Skin of body (tissue), 2 donors: Measurements from ENCODE around the gene NETO2.

DNA sequence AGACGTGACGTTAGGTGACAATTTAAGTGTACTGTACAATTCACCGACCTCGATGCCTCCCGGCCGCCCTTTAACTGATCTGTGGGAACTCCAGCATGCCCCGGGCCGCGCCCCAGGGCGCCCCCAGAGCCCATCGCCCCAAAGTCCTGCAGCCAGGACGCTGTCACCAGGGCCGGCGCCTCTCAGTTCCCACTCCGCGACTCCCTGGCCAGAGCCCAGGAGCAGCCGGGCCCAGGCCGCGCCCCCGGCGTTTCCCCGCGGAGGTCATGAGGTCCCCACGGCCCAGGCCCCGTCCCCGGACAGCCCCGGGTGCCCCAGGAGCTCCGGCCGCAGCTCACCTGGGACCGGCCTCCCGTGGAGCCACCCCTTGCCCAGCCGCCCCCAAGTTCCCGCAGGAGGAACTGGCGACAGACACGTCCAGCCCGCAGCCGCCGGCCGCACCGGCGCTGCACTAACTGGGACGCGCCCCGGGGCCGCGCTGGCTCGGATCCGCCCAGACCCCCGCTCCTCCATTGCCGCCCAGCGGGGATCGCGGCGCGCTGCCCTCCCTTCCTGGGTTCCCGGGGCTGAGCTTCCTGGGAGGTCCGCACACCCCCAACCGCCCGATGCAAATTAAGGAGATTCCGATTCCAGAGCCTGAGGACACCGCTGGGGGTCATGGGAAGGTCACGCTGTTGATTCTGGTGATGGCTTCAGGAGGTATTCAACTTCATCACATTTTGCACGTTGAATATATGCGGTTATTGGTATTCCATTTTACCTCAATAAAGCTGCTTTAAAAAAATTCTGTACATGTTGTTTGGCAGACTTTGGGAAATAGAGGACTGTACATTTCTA lies 9.8 kb downstream of the AHSP start:
- RAMPAGE, long total RNA: no peak

- RAMPAGE, long total RNA: no peak
Observed at GRCh38 chr16:31711273-31711848, 1.7 kb upstream of the KRBOX5 start.

DNA sequence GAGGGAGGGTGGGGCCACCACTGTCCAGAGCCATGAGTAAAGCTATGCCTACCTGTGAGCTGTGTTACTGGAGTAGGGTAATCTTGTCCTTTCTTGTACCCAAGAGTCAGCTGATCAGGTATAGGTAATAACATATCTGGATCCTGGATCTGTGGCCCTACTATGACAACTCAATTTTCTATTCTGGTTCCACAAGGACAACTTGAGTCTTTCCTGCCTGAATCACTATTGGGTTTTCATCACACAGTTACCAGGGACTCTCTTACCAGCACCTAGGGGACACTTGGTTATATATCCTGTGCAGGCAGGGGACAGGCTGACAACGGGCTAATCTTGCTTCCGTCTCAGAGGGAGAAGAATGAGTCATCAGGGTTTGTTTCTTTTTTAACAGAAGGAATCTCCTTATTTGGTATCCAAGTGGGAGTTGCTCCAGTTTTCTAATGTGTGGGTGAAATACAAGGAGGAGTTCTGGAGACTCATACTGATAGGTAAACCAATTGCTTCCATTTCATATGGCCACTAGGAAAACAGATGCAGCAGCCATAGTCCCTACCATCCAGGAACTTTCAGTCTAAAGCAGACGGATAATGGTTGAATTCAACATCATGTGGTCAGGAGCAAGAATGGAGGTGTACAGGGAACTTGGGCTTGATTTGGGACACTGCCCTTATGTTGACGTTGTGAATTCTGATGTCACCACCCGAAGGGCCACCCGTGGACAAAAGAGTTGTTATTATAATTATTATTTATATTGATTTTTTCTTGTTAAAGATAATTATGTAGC lies 6.9 kb downstream of the ZNF267 start:
- RAMPAGE, long total RNA: no peak

GRCh38 chr16:32868311-32868662 lies 192.3 kb upstream of the TP53TG3 start:
- RAMPAGE, long total RNA: no peak

DNA sequence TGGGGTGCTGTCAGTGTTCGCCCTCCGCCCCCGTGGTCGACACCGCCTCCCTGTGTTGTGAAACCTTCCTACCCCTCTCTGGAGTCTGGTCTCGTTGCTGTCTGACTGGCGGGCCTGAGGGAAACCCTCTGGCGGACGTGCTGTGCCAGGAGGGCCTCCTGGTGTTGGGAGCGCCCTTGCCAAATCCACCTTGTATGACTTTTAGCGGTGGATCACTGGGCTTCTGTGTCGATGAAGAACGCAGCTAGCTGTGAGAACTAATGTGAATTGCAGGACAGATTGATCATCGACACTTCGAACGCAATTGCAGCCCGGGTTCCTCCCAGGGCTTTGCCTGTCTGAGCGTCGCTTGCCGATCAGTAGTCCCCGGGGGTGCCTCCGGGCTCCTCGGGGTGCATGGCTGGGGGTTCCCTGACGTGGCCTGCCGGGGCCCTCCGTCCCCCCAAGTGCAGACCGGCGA lies 703.4 kb downstream of the TP53TG3F start:
- RAMPAGE, long total RNA: no peak

DNA sequence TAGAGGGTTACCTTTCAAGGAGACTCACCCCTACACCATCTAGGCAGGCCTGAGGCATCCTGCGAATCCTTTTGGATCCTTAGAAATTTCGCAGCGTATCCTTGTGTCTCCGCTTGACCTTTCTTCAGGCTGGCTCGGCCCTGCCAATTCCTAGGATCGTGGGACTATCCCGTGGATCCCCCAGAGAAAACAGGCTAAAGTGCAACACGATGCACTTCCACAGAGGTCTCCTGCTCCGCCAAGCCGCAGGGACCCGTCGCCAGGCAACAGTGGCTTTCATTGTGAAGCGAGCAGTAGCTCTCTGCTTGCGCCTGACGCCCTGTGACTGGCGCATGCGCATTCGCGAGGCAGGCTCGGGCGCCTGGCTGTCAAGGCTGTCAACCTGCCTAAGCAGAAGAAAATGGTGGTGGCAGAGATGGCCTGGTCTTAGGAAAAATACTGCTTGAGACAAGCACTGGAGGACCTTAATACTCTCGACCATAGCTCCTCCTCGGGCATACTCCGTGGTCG lies 2335.9 kb downstream of the TP53TG3F start:
- RAMPAGE, long total RNA: no peak

DNA sequence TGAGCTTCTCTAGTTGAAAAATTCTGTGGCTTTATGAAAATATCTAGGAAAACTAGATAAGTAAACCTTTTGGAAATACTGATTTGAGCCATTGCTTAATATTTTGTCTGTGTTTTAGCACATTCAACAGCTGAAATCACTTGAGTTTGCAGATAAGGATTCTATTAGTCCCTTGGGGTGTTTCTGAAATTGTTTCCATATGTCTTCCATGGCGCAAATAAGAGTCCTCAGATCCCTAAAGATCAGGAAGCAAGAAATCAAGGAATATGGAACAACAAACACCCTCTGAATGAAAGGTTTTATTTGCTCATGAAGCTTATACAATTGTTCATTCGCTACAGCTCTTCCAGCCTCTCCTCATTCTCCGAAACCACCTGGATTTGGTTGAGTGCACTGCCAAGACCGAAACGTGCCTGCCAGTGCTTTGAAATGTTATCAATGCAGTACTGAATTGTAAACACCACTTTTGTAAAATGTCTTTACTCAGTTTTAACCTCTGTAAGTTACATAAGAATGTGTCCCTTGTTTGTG lies 7.8 kb upstream of the GPT2 start:
- RAMPAGE, long total RNA: no peak

DNA sequence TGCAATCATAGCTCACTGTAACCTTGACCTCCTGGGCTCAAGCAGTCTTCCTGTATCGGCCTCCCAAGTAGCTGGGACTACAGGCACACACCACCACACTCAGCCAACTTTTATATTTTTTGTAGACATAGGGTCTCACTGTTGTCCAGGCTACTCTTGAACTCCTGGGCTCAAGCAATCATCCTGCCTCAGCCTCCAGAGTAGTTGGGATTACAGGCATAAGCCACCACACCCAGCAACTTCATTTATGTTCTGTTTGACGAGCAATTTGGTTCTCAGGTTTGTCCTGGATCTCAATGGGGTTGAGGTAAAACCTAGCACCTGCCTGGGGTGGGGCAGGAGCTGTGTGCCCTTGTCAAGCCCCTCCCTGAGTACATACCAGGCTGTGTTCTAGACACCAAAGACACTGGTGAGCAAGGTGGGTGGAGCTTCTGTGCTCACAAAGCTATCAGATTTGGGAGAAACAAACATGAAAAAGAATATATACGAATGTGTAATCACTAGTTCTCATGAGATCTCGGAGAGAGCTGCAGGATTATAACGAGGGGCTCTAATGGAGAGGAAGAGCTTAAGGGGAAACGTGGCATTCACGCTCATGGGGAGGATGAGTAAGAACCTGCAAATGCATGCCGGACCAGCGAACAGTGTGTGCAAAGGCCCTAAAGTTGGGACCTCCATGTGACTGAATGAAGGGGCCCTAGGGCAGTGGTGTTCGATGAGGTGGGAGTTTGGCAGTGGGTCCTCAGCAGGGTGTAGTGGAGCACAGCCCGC lies 19.4 kb downstream of the GPT2 start:
- RAMPAGE, long total RNA: no peak

DNA sequence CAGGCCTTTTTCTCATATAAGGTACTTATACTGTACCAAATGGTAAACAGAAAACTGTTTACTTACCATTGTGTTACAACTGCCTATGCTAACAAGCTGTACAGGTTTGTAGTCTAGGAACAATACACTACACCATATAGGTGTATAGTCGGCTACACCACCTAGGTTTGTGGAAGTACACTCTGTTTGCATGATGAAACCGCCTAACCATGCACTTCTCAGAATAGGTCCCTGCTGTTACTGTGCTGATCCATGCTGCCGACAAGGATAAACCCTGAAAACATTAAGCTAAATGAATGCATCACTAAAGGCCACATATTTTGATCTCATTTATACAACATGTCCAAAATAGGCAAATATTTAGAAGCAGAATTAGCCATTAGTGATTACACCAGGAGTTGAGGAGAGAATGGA lies 18.9 kb downstream of the DNAJA2 start:
- RAMPAGE, long total RNA: no peak

GRCh38 chr16:46991978-46992412 lies 18.5 kb upstream of the DNAJA2 start:
- RAMPAGE, long total RNA: no peak

- RAMPAGE, long total RNA: no peak
Observed at GRCh38 chr16:47143735-47144774, at the start of gene NETO2. Gene NETO2 (minus strand): TSS chr16:47143945.

DNA sequence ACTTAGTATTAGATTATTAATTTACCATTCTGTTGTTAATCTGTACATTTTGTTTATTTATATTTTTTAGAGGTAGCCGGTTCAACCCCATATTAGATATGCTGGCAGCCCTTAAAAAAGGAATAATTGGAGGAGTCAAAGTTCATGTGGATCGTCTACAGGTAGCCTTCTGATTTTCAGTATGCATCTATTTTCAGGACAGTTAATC lies 189.5 kb downstream of the PHKB start:
- RAMPAGE, long total RNA: no peak

- RAMPAGE, long total RNA: no peak
Observed at GRCh38 chr16:47660434-47661023, 199.4 kb downstream of the PHKB start.

- RAMPAGE, long total RNA: no peak
Observed at GRCh38 chr16:47779405-47780159, 318.5 kb downstream of the PHKB start.

DNA sequence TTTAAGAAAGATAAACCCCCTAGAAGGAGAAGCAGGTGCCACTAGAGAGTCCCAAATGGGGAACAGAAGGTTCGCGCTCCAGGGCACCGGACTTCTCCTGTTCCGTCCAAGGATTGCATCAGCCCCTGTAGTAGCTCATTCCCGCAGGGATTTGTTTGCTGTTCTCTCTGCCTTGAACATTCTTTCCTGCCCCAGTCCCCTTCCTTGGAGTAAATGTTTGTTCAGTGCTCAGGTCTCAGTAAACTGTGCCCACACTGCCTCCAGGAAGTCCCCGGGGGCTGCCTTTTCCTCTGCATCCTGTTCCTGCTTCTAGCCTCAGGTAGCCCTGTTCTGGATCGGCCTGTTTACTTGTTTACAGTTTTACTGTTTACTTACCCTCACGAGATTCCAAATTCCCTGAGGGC lies 9.5 kb upstream of the ABCC12 start:
- RAMPAGE, long total RNA: no peak

GRCh38 chr16:48283756-48284543 lies 36.6 kb upstream of the ABCC11 start:
- RAMPAGE, long total RNA: no peak

DNA sequence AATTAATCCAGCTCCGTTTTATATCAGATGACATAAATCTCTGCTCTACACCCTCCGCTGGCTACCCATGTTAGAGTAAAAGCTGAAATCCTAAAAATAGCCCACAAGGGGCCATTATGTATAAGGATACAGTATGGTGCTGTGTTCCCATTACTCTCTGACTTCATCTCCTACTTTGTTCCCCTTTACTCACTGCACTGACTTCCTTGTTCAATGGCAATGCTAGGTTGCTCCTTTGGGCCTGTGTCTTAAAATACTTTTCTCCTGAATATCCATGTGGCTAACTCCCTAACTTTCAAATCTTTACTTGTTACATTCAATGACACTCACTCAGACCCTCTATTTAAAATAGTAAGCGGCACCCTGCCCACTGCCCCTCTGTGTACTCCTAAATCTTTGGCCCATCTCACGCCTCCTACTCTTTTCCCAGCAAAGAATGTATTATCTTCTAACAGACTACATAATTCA lies 11.5 kb downstream of the SIAH1 start:
- RAMPAGE, long total RNA: no peak

DNA sequence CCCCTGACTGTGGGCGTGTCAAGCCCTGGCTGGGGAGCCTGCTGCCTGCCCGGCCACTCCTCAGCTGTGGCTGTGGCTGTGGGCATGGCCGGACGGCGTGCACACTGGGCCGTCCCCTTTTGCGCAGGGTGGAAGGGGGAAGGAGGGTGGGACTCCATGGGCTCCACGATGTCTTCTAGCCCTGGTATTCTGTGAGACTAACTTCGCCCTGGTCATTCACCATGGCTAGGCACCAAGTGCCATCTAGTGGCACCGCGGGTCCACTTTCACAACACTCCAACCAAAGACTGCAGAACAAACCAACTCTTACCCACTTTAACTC lies 67.9 kb downstream of the N4BP1 start:
- RAMPAGE, long total RNA: no peak

GRCh38 chr16:48578261-48578933 lies 31.6 kb downstream of the N4BP1 start:
- RAMPAGE, long total RNA: no peak

GRCh38 chr16:49010074-49010718 lies 271.4 kb downstream of the CBLN1 start:
- RAMPAGE, long total RNA: no peak